ENCODE results near the genes INSM2, SLC25A21 and MIPOL1.

- RRBS, result no CpG with 5 or more reads among the region's 3 CpGs
Measured at GRCh38 chr14:34930825-34931110, 52.0 kb upstream of the SRP54 start.

GRCh38 chr14:34981313-34981739 is 1.5 kb upstream of the SRP54 start:
- RRBS, result no CpG with 5 or more reads among the region's 11 CpGs

DNA sequence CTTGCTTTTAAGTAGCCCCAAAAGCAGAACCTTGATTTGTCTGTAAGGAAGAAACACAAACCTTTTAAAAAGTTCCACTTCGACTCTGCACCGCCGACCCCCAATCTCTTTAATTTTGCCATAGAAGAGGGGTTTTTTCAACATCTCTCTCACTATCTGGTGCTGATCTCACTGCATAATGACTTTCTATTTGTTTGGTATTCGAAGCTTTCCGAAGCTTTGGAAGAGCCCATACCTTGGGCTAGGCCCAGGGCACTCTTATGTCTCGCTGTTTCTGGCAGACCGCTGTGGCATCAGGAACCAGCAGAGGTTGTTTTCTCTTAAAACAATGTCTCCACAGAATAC is 688 bp downstream of the PRORP start:
- RRBS, result no CpG with 5 or more reads among the region's 7 CpGs

GRCh38 chr14:35287204-35288161 is 4.7 kb upstream of the PSMA6 start:
- RRBS, result no CpG with 5 or more reads among the region's 9 CpGs

GRCh38 chr14:35298539-35299101 is 6.4 kb downstream of the PSMA6 start:
- RRBS, result no CpG with 5 or more reads among the region's 10 CpGs

GRCh38 chr14:35331637-35332047 is 39.5 kb downstream of the PSMA6 start:
- RRBS, result no CpG with 5 or more reads among the region's 6 CpGs

DNA sequence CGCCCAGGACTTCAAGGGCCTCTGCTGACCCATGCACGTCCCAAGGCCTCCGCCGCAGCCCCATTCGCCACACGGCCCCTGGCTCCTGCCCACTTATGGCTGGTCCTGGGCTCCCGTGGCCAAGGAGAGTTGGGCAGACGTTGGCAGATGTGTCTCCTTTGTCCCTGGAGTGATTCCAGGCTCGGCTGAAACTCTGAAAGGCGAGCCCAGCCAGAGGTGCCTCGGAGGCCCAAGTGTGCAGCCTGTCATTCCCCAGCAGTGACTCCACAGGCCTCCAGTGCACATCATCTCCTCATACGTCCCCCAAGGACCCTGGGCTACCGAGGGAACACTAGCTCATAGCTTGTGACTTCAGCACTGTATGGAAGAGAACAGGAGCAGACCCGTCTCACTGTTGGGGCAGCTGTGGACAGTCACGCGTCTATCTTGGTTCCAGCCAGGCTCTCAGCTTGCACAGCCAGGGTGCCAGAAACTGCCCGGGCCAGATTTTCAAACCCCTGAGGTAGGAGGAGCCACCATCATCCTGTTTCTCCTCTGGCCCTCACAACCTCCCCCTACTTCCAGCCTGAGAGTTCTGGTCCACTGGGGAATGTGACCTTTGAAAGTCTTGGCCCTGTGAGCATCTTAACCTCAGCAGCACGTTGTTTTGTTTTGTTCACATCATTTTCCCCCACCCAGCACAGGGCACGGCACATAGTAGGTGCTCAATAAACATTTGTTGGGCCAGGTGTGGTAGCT is 50.2 kb downstream of the PSMA6 start:
- RRBS, result no CpG with 5 or more reads among the region's 19 CpGs

- RRBS, result no CpG with 5 or more reads among the region's 12 CpGs
Measured at GRCh38 chr14:35366205-35366689, 38.3 kb downstream of the NFKBIA start.

GRCh38 chr14:35374170-35374916 is 30.2 kb downstream of the NFKBIA start:
- RRBS, result no CpG with 5 or more reads among the region's 10 CpGs

GRCh38 chr14:35385372-35386174 is 19.0 kb downstream of the NFKBIA start:
- RRBS, result no CpG with 5 or more reads among the region's 10 CpGs

DNA sequence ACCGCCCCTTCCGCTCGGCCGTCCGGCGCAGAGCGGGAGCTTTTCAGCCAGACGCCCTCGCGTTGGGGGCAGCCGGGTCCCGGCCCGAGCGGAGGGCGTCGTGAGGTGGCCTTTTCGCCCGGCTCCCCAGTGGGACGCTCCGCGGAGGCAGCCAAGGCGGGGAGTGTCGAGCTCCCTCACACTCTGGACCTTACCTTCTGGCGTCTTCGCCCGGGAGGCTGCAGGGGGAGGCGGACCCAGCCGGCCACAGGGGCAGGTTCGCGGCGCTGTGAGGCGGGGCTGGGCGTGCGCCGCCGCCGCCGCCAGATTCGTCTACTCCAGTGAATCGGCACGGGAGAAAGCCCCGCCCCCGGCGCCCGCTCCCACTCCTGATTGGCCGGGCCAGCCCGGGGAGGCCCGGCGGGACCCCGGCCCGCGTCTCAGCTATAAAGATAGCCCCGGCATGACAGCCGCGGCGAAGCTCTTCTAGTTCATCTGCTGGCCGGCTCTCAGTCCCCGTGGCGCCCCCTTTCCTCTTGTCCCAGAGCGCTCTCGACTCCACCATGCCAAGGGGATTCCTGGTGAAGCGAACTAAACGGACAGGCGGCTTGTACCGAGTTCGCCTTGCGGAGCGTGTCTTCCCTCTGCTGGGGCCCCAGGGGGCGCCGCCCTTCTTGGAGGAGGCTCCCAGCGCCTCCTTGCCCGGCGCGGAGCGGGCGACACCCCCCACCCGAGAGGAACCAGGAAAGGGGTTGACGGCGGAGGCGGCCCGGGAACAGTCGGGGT is at the start of gene INSM2:
INSM2 (plus strand) TSS at position 454 of the 765 bp plus-strand sequence.
- RRBS, result 6% methylated on average over 33 of the region's 82 CpGs

GRCh38 chr14:35714982-35715795 is 93.9 kb downstream of the RALGAPA1 start:
- RRBS, result no CpG with 5 or more reads among the region's 2 CpGs

DNA sequence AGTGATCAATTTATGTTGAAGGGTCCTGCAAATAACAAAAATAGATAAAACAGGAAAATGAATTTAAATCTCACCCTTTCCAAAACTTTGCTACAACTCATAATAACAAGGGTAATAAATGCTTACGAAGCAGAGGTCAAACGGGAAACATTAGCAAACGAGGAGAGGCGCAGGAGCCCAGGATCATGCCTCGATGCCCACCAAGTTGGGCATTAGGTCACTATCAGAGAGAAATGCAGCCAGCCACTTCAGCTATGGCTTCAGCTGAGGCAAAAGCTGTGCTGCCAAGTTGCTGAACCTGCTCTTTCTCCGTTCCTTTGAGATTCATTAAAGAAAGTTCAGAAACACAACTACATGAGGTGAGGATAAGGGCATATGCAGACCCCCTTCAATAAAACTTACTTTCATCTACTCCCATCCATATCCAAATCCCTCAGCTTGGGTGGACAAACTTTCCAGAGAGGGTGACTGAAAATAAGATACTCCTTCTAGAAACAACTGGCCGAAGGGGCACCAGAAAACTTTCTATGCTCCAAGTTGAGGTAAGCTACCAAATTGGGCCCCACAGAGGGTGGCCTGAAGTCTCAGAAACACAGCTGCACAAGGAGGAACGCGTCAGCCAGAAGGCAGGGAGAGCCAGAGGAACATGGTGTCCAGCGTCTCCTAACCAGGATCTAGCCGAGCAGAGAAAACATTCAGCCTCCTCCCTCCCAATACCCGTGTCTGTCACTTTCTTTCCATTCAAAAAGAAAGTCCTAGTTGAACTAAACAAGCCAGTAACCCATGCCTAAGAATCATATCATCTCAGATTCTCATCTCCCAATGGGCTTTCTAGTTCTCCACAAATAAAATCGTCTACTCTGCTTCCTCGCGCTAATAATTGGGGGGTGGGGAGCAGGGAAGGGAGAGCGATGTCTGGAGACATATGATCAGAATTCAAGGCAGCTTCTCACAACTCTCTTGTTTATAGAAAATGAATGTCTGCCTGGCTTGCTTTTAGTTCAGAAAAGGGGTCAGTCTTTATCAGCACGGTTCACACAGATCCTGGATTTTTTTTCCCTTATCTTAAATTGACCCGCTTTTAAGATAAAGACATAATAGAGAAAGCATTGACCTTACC is 7.7 kb downstream of the NKX2-1 start:
- RRBS, result no CpG with 5 or more reads among the region's 18 CpGs

DNA sequence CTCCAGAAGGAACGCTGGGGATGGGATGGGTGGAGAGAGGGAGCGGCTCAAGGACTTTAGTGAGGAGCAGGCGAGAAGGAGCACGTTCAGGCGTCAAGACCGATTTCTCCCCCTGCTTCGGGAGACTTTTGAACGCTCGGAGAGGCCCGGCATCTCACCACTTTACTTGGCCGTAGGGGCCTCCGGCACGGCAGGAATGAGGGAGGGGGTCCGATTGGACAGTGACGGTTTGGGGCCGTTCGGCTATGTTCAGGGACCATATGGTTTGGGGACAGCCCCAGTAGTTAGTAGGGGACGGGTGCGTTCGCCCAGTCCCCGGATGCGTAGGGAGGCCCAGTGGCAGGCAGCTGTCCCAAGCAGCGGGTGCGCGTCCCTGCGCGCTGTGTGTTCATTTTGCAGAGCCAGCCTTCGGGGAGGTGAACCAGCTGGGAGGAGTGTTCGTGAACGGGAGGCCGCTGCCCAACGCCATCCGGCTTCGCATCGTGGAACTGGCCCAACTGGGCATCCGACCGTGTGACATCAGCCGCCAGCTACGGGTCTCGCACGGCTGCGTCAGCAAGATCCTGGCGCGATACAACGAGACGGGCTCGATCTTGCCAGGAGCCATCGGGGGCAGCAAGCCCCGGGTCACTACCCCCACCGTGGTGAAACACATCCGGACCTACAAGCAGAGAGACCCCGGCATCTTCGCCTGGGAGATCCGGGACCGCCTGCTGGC is 997 bp downstream of the PAX9 start:
- RRBS, result no CpG with 5 or more reads among the region's 55 CpGs

DNA sequence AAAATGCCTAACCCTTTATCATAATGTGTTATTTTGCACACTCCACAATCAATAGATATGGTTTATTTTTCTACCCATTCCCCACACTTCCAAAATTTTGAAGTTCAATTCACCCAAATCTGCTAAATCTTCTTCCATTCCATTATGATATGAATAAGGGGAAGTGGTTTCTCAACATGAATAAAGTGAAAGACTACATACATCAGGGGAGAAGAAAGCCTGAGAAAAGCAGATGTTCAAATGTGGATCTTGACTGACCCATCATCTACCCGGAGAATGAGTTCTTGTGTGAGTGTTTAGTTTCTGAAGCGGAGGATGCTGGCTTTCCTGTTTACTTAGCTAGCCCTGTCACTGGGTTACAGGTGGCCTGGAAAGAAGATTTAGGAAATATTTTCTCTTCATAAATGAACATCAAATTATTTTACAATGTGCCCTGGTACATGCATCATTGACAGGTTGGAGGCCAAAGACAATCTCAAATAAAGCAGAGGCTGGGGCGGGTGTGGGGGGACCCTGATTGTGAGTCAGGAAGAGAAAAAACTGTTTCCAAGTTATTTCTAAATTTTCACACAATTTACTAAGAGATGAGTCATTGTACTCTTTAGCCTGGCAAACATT is 135.7 kb downstream of the SLC25A21 start:
- RRBS, result no CpG with 5 or more reads among the region's 3 CpGs

- RRBS, result 18% methylated on average over 26 of the region's 73 CpGs
Measured at GRCh38 chr14:37171591-37172907, at the start of gene SLC25A21. Gene SLC25A21, minus strand, starts transcription at chr14:37172606.

- RRBS, result 12% methylated on average over 19 of the region's 67 CpGs
Measured at GRCh38 chr14:37197140-37198207, at the start of gene MIPOL1. Gene MIPOL1, plus strand, starts transcription at chr14:37197937.

- RRBS, result no CpG with 5 or more reads among the region's 1 CpG
Measured at GRCh38 chr14:37246991-37247460, 49.3 kb downstream of the MIPOL1 start.

- RRBS, result no CpG with 5 or more reads among the region's 10 CpGs
Measured at GRCh38 chr14:37585811-37586683, 9.0 kb downstream of the FOXA1 start.

- RRBS, result no CpG with 5 or more reads among the region's 7 CpGs
Measured at GRCh38 chr14:37902002-37902558, 305.6 kb upstream of the SSTR1 start.

All from GM12891 (cell line).